Parietal lobe (tissue), 2 donors: Measurements from ENCODE around the genes OR13C5, OR13C2, ABCA1 and TAL2.

DNA sequence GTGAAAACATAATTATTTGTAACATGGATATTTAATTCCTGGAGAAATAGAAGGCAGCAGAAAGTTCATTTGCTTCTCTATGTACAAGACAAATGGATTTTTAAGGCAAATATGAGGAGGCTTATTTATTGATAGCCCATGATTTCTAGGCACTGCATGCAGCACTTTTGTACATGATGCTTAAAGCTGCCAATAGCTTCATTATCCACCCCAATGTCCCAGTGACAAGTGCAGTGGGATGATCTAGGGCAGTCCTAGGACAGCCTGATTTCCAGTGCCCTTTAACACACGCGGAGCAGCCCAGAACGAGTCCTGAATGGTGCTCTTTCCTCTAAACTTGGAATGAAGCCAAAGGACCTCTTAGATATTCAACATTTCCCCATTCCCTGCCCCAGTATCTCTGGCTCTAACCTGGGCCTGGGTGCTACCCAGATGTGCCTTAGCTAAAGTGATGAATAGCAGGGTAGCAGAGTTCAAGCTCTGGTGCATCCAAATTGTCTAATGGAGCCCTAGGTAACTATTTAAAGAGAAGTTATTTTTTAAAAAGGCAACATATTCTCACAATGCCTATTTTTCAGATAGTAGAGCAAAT, 1.1 kb downstream of the ALDOB start:
- RAMPAGE, long total RNA: no peak

GRCh38 chr9:101551993-101552880, 18.6 kb downstream of the RNF20 start:
- RAMPAGE, long total RNA: no peak

DNA sequence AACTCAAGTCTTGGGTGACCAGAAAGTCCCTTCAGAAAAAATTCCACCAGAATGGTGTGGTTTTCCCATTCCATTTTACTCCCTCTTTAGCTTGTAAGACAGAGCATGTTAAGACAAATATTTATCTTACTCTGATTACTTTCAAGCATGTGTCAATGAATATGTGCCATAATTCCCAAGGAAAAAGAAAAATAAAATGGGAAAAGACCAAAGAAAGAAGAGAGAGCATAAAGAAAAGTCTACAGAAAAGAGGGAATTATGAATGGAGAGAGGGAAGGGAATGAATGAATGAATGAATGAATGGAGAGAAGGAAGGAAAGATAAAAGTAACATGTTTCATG, at the start of gene OR13C5:
Gene OR13C5 (minus strand): TSS at position 74 of the 341 bp plus-strand sequence.
- RAMPAGE, long total RNA: no peak

DNA sequence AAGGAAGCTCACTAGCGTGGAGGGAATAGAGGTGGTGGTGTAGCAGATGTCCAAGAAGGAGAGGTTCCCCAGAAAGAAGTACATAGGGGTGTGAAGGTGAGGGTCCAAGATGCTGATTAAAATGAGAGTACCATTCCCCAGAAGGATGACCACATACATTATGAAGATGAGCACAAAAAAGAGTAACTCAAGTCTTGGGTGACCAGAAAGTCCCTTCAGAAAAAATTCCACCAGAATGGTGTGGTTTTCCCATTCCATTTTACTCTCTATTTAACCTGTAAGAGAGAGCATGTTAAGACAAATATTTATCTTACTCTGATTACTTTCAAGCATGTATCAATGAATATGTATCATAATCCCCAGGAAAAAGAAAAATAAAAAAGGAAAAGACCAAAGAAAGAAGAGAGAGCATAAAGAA, at the start of gene OR13C2:
Gene OR13C2 (minus strand): TSS at position 258 of the 418 bp plus-strand sequence.
- RAMPAGE, long total RNA: no peak

GRCh38 chr9:104816932-104817849, 53.3 kb downstream of the NIPSNAP3B start:
- RAMPAGE, long total RNA: no peak

DNA sequence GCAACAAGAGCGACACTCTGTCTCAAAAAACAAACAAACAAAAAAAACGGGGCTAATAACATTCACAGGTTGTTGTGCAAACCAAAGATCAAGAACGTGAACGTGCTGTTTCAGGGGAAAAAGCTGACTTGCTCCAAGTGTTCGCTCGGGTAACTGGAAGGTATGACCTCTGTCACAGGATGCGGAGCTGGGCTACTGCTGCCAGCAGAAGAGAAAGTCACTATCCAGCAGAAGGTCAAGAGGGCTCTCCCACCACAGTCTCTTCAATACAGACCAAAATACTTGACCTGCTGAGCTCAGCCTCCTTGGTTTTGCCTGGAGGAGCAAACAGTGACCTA, 59.7 kb downstream of the ABCA1 start:
- RAMPAGE, long total RNA: no peak

- RAMPAGE, long total RNA: no peak
These were observed 45.1 kb downstream of the ABCA1 start for GRCh38 chr9:104882679-104883449.

- RAMPAGE, long total RNA: no peak
These were observed 9.2 kb downstream of the ABCA1 start for GRCh38 chr9:104918496-104919479.

DNA sequence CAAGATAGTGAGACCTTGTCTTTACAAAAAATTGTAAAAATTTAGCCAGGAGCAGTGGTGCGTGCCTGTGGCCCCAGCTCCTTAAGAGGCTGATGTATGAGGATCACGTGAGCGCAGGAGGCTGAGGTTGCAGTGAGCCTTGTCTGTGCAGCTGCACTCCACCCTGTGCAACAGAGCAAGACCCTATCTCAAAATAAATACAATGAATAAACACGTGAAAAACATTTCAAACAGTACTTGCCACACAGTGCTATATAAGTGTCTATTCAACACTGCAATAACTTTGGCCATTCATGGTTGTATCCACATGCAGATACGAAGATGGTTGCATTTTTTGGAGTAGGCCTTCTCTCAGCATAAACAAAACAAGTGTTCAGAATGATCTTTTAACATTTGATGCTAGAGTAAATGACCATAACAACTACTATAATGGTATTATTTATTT, 4.1 kb downstream of the ABCA1 start:
- RAMPAGE, long total RNA: no peak

DNA sequence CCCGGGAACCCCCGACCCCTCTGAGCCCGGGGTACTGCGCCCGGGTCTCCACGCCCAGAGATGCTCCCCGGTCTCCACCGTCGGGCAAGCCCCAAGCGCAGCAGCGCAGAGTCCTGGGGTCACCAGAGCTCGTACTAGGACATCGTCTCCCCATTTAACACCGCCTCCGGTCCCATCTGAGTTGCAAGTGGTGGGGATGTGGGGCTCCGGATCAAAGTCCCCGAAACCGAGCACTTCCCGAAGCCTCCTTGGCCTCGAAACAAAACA, 389 bp downstream of the ABCA1 start:
- RAMPAGE, long total RNA: no peak

- RAMPAGE, long total RNA: no peak
These were observed at the start of gene ABCA1 for GRCh38 chr9:104927900-104928747. TSS of gene ABCA1 (minus strand) at chr9:104928155.

DNA sequence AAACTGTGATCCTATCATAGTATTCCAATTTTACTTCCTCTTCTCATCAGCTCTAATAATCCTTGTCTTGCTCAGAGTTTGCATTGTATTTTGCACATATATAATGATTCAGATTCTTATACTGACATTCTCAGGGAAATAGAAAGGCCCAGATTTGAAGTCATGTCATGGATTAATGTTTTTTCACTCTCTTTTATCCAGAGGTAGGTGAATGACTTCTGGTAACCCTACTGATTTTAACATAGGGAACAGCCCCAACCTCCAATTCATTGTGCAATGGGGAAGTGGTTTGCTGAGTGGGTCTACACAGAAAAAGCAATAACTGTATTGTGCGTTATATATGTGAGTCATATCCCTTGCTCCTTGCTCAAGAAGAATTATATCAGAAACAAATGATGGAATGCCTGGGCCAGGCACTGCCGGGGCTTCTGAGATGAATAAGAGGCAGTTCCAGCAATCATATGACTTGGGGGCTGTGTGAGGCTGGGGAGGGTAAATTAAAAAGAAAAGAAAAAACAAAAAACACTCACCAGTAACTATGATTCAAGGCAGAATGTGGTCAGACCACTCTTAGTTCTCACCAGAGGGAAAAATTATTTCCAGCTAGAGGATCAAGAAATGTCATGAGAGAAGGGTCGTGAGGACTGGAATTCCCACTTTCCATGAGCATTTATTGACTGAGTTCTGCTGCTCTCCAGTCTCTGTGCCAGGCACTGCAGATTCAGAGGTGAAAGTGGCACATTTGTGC, 79.2 kb upstream of the ABCA1 start:
- RAMPAGE, long total RNA: no peak

GRCh38 chr9:105303740-105304208, 59.3 kb downstream of the SLC44A1 start:
- RAMPAGE, long total RNA: no peak

DNA sequence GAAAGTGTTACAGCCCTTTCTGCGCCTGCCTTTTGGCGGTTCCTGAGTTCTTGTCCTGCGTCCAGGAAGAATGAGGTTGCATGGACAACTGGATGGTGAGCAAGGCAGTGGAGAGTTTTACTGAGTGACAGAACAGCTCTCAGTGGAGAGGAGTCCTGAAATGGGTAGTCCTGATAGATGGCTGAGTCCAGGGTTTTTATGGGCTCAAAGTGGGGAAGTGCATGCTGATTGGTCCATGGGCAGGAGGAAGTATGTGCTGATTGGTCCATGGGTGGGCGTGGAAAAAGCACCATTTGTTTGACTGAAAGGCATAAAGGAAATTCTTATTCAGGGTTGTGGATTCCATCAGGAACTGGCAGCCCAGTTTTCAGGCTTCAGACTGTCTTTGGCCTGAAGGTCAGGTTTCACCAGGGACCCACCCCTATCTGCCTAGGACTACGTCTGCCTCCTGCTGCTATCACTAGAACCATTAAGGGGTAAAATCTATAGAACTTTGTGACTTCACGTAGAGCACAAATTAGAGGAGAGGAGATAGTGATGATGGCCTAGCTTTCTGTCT, 10.6 kb downstream of the FSD1L start:
- RAMPAGE, long total RNA: no peak

GRCh38 chr9:105621031-105621416, 41.2 kb upstream of the TAL2 start:
- RAMPAGE, long total RNA: no peak

- RAMPAGE, long total RNA: no peak
These were observed at the start of gene TAL2 for GRCh38 chr9:105661969-105662627. TSS of gene TAL2 (plus strand) at chr9:105662457.

DNA sequence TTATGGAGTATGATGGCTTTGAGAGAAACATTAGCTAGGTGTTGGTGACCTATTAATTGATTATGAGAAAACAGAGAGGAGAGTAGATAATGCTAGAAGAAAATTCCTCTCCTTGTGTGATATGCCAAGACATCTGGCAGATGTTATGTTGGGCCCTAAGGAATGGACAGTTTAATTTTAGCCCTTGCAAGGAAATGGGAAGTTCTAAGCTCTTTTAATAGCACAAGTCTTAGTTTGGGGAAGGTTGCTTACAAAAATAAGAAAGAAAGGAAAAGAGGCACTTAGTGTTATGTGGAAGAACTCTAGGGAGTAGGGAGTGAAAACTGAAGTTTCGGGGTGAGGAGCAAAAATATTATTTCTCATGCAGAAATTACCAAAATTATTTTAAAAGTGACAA, 5.2 kb downstream of the ZNF462 start:
- RAMPAGE, long total RNA: no peak

GRCh38 chr9:106880746-106881142, 17.8 kb downstream of the ZNF462 start:
- RAMPAGE, long total RNA: no peak

DNA sequence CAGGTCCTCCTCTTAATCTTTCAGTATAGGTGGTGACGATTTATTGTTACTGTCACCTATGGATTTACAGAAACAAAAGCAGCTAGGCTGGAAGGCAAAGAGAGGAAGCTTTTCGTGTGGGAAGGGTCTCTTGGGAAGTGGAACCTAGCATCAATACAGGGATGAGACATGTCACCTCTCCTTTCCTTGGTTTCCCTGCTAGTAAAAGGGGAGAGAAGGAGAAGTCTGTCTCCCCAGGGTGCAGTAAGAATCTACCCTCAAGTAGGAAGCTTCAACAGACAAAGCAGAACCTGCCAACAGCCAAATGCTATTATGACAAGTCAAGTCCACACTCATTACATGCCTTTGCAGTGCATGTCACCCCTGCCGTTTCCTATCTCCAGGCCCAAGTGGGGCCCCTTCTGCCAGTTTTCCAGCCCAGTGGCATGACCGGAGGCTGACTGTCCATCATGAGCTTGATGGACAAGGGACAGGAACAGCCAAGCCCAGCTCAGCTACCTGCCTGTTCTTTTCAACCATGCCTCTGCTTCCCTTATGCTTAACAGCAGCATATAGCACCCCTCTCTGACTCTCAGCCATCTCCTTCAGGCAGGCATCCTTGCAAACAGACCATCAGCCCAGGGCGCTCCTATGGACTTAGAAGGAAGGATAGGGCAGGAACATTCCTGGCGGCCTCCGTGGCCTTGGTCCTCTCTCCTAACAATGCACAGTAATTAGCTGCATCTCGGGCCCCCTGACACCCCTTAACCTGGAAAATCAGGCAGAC, 107.2 kb upstream of the RAD23B start:
- RAMPAGE, long total RNA: no peak

DNA sequence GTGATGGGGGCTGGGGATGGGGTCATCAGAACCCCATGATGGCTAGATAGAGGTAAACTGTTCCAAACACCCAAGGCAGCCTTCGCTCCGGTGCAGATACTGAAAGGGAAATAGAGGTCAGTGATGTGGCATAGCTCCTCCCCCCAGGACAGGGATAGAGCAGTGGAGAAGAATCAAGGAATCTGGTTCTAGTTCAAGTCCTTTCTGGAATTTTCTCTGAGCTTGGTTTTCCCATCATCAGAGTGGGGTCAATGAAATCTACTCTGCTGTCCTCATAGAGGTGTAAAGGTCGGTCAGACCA, 105.9 kb upstream of the RAD23B start:
- RAMPAGE, long total RNA: no peak